Thyroid gland (tissue), 7 donors: ENCODE measurements around a stretch of chr2.

GRCh38 chr2:17752892-17753603, 562 bp downstream of the SMC6 start:
- PRO-cap, 2 experiments = peak in 2 of 2 experiments; most common plus-strand start chr2:17753235 (in 1); most common minus-strand start chr2:17753294 (in 1)
- RAMPAGE, long total RNA, 5 experiments = no peak in any of the 5 experiments

DNA sequence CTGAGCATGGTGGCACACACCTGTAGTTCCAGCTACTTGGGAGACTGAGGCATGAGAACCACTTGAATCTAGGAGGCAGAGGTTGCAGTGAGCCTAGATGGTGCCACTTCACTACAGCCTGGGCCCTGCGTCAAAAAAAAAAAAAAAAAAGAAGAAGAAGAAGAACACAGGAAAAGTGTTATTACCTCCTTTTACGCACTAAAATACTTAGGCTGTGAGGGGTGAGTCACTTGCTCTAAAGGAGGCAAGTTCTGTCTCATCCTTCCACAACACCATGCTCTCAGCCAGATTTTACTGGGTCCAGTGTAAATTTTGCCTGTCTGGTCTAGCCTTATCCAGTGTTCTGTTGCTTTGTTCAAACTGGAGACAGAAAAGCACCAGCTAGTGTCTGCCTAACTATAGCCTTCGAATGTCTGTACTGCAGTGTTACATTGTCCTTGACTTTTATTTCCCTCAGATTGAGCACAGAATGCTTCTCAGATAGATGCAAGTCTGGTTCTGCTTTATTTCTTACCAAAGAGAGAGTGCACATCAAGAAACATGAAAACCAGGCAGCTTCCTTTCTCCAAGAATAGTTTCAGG, 3.3 kb upstream of the MSGN1 start:
- PRO-cap, 2 experiments = no peak in any of the 2 experiments
- RAMPAGE, long total RNA, 5 experiments = no peak in any of the 5 experiments

DNA sequence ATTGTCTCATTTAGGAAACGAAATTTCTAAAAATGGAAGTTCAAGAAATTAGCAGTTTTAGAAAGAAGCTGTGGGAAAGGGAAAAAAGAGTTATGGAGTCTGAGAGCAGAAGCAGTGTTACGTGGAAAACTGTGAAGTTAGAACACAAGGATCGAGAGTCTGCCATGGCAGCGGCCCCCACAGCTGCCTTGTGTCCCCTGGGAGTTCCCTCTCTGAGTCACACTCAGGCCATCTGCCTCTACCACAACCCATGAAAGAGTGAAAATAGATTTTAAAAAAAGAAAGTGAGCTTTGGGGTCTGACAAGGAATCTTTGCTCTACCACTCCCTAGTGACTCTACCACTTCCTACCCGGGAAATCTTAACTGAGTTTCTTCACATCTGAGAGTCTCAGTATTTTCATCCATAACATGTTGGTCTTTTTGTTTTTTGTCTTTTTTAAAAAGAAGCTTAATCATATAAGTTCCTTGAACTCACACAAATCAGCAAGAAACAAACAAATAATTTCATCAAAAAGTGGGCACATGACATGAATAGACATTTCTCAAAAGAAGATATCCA, 2.5 kb upstream of the MSGN1 start:
- PRO-cap, 2 experiments = no peak in any of the 2 experiments
- RAMPAGE, long total RNA, 5 experiments = no peak in any of the 5 experiments

GRCh38 chr2:17830515-17830967, 14.3 kb downstream of the MSGN1 start:
- PRO-cap, 2 experiments = no peak in any of the 2 experiments
- RAMPAGE, long total RNA, 5 experiments = no peak in any of the 5 experiments

- PRO-cap, 2 experiments = no peak in any of the 2 experiments
- RAMPAGE, long total RNA, 5 experiments = no peak in any of the 5 experiments
Observed at GRCh38 chr2:17934587-17935163, 56.2 kb downstream of the KCNS3 start.

GRCh38 chr2:18650596-18651073, 61.3 kb upstream of the NT5C1B start:
- PRO-cap, 2 experiments = no peak in any of the 2 experiments
- RAMPAGE, long total RNA, 5 experiments = no peak in any of the 5 experiments

DNA sequence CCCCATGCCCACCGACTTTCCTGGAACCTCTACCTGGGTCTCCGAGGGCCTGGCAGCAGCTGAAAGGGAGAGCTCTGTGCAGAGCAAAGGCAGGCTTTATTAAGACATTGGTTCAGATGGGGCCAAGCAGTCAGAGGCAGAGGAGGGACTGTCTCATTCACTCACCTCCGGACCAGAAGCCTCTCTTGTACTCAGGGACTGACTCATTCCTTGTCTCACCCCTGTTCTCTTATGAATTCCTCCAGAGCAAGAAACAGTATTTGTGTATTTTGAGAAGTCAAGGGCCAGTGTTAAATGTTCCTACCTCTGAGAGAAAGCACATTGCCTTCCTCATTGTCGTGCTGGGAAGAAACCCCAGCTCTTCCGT, 201.9 kb upstream of the NT5C1B start:
- PRO-cap, 2 experiments = no peak in any of the 2 experiments
- RAMPAGE, long total RNA, 5 experiments = no peak in any of the 5 experiments

GRCh38 chr2:19356572-19356973, 1.9 kb downstream of the OSR1 start:
- PRO-cap, 2 experiments = no peak in any of the 2 experiments
- RAMPAGE, long total RNA, 5 experiments = no peak in any of the 5 experiments

DNA sequence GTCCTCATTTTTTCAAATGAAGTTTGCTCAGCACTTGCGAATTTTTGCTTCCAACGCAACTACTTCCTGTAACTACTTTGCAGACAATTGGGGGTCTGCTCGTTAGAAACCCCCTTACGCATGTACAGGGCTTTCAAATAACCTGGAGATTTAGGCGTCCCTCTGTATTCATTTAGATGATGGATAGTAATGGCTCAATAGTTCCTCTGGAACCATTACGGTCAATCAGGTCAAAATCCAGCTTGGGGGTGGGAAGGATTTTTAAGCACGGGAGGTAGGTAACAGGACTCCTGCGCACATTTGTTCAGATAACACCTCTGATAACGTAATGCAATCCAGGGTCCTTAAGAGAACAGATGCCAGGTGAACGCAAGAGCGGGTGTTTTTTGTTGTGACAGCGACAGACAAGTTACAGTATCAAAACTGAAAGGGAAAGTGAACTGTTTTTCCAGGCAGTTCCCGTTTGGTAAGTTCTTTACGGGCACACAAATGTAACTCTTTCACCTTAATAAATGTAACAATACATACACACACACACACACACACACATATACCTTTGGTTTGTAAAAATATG, 3.7 kb upstream of the OSR1 start:
- PRO-cap, 2 experiments = no peak in any of the 2 experiments
- RAMPAGE, long total RNA, 5 experiments = no peak in any of the 5 experiments

DNA sequence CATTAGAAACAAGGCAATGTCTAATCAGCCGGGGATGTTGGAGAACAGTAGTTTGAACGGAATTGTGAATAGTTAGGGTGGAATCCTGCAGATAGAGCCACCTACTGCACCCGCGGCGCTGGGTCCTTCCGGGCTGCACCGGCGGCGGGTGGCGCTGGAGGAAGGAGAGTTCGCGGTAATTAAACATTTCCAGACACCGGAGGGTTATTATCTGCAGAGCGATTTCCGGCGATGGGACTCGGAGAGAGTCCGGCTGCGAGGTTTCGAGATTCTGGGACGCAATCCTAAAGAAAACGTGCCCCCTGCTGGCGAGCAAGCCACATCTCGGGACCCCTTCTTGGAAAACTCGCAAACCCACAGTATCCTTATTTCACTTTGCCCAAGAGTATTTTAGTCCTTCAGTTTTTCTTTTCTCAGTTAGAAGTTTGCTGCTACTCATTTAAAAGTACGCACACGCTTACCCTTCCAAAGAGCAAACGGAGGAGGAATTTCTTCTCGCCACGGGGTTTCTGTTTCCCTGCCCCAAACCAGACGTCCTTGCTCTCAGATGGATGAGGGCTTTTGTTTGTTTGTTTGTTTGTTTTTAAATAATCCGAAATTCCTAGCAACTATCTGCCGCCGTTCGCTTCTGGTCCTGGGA, 4.6 kb upstream of the OSR1 start:
- PRO-cap, 2 experiments = peak in 1 of 2 experiments; most common plus-strand start position 207 of the sequence (in 1); most common minus-strand start position 181 of the sequence (in 1)
- RAMPAGE, long total RNA, 5 experiments = no peak in any of the 5 experiments

DNA sequence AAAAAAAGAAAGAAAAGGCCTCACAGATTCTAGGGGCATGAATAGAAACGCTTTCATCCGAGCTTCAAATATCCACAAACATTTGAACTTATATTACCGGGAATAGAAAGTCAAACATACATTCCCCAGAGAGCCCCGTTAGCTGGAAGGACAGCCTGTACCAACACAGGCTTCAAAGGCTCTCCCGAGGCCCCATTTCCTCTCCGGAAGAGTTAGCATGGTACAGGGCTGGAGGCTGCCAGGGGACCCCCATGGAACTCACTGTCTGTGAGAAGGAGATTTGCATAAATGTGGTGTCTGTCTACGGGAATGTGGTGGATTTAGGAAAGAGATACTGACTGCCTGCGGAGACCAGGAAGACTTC, 678 bp upstream of the MATN3 start:
- PRO-cap, 2 experiments = no peak in any of the 2 experiments
- RAMPAGE, long total RNA, 5 experiments = no peak in any of the 5 experiments

DNA sequence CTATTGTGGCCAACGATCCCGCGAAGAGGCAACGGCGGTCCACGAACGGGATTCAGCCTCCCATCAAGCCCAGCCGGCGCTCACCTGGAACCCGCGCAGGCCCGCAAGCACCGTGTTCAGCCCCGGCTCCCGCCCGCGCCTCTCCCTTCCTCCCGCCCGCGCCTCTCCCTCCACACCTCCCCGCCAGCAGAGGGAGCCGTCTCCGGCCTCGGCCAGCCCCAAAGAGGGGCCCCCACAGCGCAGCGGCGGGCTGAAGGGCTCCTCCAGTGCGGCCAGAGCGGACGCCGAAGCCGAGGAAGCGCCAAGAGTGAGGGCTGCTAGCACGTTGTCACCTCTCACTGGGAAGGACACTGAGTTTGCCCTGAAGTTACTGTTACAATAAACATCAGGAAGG, 55.3 kb upstream of the LAPTM4A start:
- PRO-cap, 2 experiments = peak in 2 of 2 experiments; most common plus-strand start position 275 of the sequence (in 1)
- RAMPAGE, long total RNA, 5 experiments = no peak in any of the 5 experiments

DNA sequence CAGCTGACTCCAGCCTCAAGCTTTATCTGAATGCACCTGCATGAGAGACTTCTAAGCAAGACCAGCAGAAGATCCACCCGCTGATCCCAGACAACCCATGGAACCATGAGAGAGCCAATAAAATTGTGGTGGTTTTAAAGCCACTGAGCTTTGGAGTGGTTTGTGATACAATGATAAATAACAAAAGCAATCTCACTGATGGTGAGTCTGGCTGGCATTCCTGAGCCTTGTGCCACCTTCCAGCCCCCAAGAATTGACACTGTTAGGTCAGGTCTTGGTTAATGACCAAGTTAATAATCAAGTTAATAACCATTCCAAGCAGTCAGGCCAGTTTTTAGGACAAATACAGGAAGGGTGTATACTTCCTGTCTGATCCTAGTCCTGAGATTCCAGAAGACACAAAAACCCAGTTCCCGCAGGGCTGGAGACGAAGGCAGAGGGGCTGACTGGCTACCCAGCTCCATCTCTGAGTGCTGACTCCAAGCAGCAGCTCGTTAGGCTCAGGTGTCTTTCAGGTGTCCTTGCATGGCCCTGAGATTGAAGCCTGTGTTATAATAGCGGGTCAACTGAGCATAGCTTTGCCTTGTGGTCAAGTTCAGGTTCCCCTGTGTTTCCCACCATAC, 74.6 kb upstream of the LAPTM4A start:
- PRO-cap, 2 experiments = no peak in any of the 2 experiments
- RAMPAGE, long total RNA, 5 experiments = no peak in any of the 5 experiments

DNA sequence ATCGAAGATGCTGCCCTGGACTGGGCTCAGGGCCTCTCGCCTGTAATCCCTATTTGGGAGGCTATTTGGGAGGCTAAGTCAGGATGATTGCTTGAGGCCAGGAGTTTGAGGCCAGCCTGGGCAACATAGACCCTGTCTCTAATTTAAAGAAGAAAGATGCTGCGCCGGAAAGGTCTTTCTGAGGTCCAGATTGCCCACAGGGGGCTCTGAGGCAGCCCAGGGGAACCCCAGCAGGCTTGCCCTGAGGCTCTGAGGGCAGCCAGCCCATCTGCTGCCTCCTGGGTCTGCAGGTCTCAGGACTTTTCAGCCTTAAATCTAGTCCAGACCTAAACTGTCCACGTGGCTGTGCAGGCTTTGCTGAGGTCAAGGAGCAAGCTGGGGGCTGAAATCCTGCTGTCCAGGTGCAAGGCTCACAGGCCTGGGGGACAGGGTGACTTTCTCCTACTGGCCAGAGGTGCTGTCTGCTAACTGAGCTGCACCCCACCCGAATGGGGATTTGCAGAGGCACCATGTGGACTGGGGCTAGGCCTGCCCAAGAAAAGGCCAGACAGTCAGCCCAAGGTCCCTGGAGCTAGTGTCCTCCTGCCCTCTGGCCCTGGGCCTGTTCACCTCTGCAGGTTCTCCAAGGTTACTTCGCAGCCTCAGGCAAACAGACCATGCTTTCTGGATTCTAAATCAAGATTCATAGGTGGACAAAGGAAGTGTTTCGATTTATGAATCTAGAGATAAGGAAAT, 32.2 kb downstream of the SDC1 start:
- PRO-cap, 2 experiments = no peak in any of the 2 experiments
- RAMPAGE, long total RNA, 5 experiments = no peak in any of the 5 experiments

- PRO-cap, 2 experiments = peak in 2 of 2 experiments; most common plus-strand start chr2:20224018 (in 2); most common minus-strand start chr2:20223986 (in 1)
- RAMPAGE, long total RNA, 5 experiments = no peak in any of the 5 experiments
Observed at GRCh38 chr2:20223806-20224172, 1.1 kb downstream of the SDC1 start.

DNA sequence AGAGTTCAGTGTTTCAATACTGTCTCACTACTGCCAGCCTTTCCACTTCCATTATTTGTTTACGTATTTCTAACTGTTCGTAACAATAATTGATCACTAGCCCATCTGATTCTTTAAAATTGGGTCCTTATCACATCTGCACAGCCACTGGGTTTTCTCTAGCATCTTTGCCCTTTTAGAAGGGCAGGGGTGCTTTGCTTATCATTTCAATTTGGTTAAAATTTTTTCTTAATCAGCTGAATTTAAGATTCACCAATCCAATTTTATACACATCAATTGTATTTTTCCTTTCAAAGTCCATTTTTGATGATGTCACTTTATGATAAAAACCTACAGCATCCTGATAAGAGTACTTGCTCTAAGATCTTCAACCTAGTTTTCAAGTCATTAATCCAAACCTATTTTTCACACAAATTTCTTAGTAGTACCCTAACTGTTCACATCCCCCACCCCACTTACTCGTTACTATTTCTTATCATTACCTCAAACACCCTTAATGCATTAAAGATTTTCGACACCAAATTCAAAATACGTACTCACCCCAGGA, 40.5 kb upstream of the SDC1 start:
- PRO-cap, 2 experiments = no peak in any of the 2 experiments
- RAMPAGE, long total RNA, 5 experiments = no peak in any of the 5 experiments

- PRO-cap, 2 experiments = peak in 2 of 2 experiments; most common plus-strand start chr2:20350434 (in 2); most common minus-strand start chr2:20350144 (in 1)
- RAMPAGE, long total RNA, 5 experiments = no peak in any of the 5 experiments
Observed at GRCh38 chr2:20349839-20350479, 685 bp downstream of the PUM2 start.

DNA sequence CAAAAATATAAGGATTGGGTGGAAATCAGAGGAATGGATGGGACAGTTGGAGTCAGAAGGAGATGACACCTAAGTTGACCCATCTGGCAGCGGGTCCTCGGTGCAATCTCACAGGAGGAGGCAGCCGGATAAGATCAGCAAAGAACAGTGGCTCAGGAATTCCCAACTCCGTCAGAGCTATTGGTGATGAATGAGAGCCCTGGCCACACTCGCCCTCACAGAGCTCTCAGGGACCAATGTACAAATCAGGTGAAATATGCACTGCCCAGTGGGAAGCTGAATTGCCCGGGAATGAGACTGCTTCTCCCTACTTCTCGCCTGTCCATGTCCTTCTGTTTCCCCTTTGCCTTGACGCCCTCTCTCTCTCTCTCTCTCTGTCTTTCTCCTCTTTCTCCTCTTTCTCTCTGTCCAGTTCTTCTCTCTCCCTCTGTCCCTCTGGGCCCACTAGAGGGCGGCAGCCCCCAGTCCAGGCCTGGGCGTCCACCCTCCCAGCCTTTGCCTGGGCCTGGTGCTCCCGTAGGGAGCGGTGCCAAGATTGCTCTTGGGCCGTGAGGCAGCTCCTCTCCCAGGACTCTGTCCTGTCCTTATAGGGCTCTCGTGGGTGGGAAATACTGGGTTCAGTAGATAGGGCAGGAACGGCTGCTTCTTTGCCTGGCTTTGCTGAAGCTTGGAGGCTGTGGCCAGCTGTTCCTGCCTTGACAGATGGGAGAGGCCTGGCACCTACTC, 28.3 kb upstream of the PUM2 start:
- PRO-cap, 2 experiments = no peak in any of the 2 experiments
- RAMPAGE, long total RNA, 5 experiments = no peak in any of the 5 experiments

DNA sequence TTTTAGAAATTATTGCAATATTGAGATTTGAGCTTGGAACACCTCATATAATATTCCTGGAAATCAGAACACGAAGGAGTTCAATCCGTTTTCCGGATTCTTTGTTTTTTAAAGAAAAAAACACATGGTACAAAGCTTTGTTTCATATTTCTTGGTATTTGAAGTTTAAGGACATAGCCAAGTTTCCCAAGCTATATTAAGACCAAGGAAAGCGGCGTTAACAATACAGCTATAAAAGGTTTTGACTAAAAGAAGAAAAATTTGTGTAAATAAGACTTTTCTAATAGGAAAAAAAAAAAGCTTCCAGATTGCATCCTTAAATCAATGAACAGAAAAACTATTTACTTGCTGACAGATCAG, 2.7 kb upstream of the RHOB start:
- PRO-cap, 2 experiments = no peak in any of the 2 experiments
- RAMPAGE, long total RNA, 5 experiments = no peak in any of the 5 experiments

GRCh38 chr2:20444569-20445161, 2.2 kb upstream of the RHOB start:
- PRO-cap, 2 experiments = peak in 2 of 2 experiments; most common plus-strand start chr2:20444666 (in 1); most common minus-strand start chr2:20444670 (in 1)
- RAMPAGE, long total RNA, 5 experiments = no peak in any of the 5 experiments